CMK (cell line): ENCODE measurements around the genes MMRN2 and PAPSS2.

DNA sequence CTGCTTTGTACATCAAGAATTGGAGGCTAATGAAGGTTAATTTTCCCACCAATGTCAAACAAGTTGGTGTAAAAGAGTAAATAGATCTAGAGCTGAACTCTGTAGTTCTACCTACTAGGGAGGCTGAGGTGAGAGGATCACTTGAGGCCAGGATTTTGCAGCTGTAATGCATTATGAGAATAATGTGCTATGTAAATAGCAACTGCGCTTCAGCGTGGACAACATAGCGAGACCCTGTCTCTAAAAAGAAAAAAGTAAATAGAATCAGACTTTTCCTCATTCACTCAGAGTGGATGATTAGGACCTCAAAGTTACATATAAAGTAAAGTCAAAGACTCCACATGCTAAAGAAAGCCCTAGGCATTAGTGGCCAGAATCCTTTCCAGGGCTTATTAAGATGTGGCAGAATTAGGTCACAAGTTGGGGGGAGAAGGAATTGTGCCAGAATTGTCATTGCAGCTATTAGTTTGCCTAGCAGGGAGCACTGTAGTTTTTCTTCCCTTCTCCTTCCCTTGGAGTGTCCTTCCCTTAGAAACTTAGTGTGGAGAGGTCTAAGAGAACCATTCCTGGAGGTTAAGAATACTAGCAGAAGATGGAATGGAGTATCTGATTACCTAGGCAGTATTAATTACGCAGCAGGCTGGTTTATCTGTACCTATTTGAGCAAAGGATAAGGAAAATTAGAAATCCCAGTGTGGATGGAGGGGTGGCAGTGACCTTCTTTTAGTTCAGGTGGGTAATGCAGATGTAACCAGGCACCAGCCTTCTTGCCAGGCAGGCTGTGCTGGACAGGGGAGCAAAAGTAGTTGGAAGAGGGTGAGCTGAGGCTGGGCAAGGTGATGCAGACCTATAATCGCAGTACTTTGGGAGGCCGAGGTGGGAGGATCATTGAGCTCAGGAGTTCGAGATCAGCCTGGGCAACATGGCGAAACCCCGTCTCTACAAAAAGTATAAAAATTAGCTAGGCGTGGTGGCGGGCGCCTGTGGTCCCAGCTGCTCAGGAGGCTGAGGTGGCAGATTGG is 13.1 kb downstream of the BMPR1A start:
- RRBS, result no CpG with 5 or more reads among the region's 12 CpGs

- RRBS, result no CpG with 5 or more reads among the region's 8 CpGs
Observed at GRCh38 chr10:86868301-86868710, 89.1 kb downstream of the MMRN2 start.

DNA sequence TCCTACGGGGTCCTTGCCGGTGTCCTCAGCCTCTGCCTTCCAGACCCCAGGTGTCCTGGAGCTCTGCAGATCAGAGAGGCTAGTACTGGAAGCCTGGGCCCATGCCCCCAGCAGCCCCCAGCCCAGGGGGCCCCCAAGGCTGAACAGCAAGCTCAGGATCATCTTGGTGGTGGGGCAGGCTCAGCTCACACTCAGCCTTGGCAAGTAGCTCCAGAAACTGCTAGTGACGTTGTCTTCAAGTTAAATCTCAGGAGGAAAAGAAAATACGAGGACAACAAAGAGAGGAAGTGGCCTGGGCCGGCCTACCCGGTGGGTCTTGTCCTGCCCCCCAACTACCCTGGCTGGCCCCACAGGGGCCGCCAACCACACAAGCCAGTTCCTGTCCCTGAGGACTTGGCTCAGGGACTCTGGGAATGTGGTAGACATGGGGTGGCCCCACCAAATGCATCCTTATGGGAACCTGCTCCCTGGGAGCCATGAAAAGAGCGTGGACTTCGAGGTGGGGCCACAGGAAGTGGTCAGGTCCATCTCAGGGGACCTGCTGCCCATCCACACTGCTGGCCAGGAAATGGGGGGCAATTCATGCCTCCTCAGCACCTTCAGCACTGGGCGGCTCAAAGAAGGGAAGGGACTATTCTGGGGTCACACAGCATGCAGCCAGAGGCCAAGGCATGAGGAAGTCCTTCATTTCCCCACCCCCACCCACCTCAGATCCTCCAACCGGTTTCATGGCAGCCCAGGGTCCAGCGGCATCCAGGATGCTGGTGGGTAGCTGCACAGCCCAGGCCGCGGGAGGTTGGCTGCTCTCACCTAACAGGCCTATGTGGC is at the start of gene MMRN2:
Gene MMRN2, minus strand, starts transcription at position 236 of the 828 bp plus-strand sequence.
- RRBS, result no CpG with 5 or more reads among the region's 14 CpGs

- RRBS, result no CpG with 5 or more reads among the region's 5 CpGs
Observed at GRCh38 chr10:87083733-87084266, 10.8 kb downstream of the GLUD1 start.

- RRBS, result no CpG with 5 or more reads among the region's 7 CpGs
Observed at GRCh38 chr10:87093354-87093811, 1.3 kb downstream of the GLUD1 start.

DNA sequence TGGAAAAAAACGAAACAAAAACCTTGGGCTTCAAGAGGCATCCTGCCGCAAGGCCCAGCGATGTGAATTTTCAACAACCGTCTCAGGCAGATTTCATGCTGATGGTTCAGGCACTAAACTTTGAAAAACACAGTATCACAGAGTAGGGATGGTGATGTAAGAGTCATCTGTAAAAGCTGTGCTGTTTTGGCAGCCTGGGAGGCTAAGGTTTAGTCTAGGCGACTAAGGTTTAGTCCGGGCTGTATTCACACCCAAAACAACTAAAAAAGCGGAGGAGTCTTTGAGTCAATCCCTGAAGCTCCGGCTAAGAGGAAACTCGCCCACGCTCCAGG is 414 bp upstream of the MINPP1 start:
- RRBS, result under 1% methylated on average over 5 of the region's 10 CpGs

GRCh38 chr10:87546047-87546541 is 41.4 kb downstream of the MINPP1 start:
- RRBS, result no CpG with 5 or more reads among the region's 5 CpGs

DNA sequence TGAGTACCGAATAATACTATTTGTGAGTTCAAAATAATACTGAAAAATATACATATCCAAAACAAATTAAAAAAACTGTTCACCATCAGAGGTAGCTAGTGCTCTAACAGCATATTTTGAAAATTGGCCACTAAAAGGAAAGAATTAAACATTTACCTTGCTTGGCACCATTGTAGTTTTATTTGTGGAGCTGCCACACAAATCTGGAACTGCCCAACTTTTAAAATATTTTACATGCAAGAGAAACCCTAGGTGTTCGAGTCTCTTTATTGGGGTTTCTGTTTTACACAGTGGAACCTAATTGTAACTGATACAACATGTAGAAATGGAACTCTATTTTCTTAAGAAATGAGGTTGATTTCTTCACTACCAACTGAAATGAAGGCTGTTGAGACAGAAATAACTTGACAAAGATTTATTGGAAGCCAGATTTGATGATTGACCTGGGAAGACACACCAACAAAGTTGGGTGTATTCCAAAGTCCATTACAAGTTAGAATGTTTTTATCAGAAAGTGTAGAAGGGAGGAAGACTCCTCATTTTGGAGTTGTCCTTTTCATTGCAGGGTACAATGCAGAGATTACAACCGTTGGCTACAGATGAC is 74.0 kb upstream of the PAPSS2 start:
- RRBS, result no CpG with 5 or more reads among the region's 3 CpGs

GRCh38 chr10:87598561-87599043 is 61.1 kb upstream of the PAPSS2 start:
- RRBS, result no CpG with 5 or more reads among the region's 8 CpGs

GRCh38 chr10:87642273-87642619 is 17.4 kb upstream of the PAPSS2 start:
- RRBS, result no CpG with 5 or more reads among the region's 2 CpGs

DNA sequence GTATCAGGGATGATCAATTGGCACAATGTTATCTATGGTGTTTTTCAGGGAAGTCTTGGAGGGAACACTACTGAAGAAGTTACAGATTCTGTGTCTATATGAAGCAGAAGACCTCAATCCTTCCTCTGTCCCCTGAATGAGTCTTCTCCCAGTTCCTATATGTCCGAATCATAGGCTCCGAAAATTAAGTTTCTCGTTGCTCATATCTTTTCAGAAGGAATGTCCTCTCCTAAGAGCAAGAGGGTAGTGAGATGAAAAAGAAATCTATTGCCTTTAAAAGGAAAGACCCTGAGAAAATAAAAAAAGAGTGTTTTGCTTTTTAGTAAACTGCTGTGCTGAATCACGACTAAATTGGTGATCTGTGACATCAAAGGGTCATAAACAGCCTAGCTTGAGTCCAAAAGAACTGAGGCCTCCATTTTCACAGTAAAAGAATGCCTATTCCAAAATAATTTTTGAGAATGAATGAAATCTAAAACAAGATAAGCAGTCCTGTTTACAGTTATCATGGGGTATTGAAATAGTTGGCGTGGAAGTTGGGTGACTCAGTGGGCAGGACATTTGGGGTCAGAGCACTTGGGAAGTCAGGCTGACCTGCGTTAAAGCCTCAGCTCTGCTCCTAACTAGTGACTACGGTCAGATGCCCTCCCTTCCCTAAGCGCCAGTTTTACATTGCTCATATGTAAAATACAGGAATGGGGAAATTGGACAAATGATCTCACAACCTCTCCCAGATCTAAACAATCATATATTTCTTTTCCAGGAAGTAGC is 2.5 kb upstream of the PAPSS2 start:
- RRBS, result no CpG with 5 or more reads among the region's 8 CpGs

DNA sequence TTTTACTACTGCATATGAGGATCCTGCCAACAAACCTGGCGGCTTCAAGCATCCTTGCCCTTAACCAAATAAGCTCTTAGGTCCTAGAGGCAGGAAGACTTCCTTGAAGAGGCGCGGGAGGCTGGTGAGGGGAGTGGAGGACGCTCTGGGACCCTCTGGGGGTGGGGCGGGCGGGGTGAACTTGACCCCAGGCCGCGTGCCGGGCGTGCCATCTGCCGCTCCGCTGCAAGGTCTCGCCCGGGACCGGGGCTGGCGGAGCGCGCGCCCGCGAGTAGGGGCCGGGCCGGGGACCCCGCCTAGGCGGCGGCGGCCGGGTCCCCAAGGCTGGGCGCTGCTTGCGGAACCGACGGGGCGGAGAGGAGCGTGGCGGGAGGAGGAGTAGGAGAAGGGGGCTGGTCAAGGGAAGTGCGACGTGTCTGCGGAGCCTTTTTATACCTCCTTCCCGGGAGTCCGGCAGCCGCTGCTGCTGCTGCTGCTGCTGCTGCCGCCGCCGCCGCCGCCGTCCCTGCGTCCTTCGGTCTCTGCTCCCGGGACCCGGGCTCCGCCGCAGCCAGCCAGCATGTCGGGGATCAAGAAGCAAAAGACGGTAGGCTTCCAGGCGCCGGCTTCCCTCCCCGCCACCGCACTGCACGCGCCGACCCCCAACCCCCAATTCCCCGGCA is at the start of gene PAPSS2:
Gene PAPSS2, plus strand, starts transcription at position 456 of the 662 bp plus-strand sequence.
- RRBS, result 5% methylated on average over 33 of the region's 63 CpGs

DNA sequence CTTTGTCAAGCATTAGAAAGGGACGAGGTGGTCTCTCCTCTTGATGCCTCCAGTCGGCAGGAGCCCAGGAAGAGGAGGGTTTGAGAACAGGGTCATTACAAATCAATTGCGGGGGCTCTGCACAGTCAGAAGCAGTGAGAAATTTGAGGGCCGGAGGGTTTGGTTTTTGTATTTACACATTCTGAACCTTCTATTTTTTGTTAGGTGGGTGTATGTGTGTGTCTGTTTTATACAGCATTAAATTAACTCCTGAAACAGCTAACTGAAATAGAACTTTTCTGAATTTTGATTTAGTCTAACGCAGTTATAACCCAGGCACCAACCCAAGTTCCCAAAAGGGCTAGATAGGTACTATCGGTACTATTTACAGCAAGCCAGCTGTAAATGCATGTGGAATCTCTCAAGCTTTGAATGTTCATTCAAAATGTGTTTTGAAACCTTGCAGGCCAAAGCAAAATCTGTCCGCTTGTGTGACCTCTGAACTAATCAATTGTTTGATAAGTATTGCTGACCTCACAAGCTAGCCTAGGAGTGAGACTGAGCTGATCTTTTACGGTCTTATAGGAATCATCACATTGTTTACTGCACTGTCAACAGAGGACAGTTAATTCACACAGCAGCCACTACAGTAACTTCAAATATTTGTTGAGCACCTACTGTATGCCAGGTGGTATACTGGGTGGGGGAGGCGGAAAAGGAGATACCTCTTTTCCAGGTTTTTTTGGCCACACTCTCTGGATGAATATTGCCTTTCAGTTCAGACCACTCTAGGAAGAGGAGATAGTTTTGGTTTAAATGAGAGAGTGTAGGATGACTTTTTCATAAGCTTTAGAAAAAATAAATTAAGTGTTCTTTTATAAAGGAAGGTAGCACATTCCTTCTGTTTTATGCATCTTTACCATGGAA is 2.1 kb downstream of the PAPSS2 start:
- RRBS, result no CpG with 5 or more reads among the region's 9 CpGs

DNA sequence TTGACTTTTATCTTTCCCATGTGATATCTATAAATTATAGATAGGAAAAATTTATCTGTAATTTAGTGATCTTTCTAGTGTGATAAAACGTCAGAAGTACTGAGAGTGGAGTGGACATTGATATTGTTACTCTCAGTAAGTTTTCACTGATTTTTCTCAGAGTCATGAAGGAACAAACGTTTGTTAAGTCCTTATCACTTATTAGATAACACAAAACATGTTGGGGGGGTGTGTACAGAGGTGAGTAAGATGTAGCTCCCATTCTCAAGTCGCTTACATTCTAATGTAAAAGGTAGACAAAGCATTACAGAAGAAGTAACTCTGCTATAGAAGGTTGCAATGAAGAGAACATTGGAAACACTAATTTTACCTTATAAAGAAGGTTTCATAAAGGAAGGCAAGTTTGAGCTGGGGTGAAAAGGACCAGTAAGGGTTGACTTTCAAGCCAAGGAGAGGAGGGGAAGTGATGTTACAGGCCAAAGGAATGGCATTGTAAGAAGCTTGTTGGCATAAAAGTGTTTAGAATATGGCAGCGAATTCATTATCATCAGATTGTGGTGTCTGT is 62.9 kb downstream of the PTEN start:
- RRBS, result no CpG with 5 or more reads among the region's 4 CpGs

DNA sequence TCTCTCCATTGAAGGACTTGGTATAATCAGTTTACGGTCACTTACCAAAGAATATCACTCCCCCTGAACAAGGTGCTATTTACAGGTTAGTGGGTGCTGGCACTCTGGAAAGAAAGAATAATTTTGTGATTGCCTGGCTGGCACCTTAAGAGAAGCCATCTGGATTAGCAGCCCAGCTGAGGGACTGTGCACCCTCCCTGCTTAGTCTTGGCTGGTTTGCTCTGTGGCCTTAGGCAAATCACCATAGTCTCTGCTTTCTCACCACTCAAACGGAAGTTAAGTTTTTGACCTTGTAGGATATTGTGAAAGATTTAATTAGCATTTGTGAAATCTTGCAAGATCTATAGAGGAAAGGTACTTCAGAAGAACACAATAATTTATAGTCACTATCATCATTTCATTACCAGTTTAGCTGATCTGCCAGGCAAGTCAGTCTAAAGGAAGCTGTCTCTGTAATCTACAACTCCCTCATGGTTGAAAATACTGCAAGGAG is 219.4 kb downstream of the PTEN start:
- RRBS, result no CpG with 5 or more reads among the region's 2 CpGs

GRCh38 chr10:88152774-88153412 is 289.5 kb downstream of the PTEN start:
- RRBS, result no CpG with 5 or more reads among the region's 1 CpG

- RRBS, result no CpG with 5 or more reads among the region's 2 CpGs
Observed at GRCh38 chr10:88217189-88217388, 353.7 kb downstream of the PTEN start.